H9 (cell line): ENCODE measurements around the genes FAR1 and CALCB.

- PRO-cap, result bidirectional peak, plus-strand start at chr11:12280455, minus-strand start at chr11:12280366
Observed at GRCh38 chr11:12279973-12281151, 97.0 kb upstream of the PARVA start.

DNA sequence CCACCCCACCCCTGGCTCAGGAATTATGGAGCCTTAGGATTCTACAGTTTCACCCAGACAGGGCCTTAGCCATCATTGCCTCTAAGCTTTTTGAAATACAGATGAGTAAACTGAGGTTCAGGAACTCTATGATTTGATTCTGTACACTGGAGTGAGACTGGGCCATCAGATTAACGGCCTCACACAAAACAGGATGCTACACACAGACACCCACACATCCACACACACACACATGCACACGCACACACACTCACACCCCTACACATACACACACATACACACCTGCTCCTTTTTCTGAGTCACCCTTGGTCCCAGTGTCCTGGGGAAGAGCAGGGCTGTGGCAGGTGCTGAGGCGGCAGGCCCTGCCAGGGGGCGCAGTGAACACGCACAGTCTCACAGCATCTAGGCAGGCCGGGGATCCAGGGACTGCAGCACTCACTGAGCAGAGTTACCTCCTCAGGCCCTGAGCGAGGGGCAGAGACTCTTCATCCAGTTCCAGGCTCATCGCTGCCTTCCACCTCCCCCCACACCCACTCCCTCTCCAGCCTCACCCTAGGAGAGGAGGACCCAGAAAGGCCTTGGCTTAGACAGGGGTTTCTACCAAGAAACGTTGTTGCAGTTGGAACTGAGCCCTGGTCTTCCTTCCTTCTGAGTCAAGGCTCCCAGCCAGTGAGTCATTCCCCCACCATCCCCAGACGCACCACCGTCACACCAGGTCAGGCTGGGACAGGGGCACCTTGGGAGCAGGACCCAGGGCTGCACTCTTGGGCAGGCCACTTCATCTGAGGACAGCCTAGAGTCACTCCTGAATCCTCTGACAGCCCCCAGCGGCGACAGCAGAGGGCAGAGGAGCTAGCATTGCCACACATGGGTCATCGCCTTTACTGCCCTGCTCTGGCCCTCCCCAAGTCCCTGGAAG lies 89.7 kb upstream of the PARVA start:
- PRO-cap, result no peak

DNA sequence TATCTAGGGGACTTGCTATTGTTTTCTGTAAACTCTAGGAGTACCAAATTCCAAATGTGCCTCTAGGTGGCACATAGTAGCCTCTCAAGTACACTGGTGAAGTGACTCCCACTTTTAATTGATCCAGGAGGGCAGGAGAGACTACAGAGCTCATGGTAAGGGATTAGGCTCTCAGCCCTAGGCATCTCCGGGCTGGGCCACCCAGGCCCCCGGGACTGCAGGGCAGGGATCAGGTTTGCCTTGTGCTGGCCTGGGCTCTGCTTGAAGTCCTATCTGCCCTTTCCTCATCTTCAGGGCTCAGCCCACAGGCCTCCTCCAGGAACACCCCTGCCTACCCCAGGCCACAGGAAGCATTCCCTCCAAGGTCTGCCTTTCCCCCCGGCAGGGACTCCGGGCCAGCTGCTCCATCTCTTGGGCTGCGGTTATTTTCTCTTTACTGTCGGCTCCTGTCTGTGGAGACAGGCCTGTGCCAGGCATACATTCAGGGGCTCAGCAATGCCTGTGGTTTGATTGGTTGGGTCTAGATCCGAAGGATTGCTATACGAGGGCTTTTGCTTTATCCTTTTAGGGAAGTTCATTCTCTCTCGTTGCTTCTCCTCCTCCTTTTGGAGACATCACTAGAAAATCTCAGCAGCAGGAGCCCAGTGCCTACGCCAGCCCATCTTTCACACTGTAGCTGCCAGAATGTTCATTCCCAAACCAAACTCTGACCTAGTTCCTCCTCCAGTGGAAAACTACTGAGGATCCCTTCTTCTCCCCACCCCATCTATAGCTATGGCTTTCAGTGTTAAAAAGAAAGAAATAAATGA lies 32.8 kb downstream of the PARVA start:
- PRO-cap, result no peak

GRCh38 chr11:12673662-12674212 lies 484 bp upstream of the TEAD1 start:
- PRO-cap, result bidirectional peak, plus-strand start at chr11:12674105, minus-strand start at chr11:12674066

GRCh38 chr11:12677197-12677773 lies 3.1 kb downstream of the TEAD1 start:
- PRO-cap, result no peak

DNA sequence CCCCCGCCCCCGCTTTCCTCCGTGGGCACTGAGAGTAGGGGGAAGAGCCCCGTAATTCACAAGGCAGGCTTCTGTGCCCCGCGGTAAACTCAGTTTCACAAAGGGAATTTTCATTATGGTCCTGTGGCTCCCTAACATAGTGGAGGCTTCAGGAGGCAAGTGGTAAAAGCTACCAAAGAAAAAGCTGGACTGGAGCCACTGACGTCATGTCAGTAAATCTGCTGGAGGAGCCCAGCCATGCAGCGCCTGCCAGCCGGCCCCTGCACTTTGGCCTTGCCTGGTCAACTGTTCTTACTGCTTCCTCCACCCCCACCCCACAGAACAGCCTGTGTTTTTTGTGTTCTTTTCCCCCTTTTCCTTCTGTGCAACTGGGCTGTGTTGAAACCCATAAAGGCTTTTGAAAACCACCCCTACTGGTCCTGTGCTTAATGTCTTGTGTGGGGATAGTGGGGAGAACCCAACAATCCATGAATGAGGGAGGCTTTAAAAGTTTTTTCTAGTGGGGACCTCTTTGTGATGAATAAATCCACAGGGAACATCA lies 18.4 kb downstream of the TEAD1 start:
- PRO-cap, result no peak

- PRO-cap, result no peak
Observed at GRCh38 chr11:12694201-12694733, 20.0 kb downstream of the TEAD1 start.

DNA sequence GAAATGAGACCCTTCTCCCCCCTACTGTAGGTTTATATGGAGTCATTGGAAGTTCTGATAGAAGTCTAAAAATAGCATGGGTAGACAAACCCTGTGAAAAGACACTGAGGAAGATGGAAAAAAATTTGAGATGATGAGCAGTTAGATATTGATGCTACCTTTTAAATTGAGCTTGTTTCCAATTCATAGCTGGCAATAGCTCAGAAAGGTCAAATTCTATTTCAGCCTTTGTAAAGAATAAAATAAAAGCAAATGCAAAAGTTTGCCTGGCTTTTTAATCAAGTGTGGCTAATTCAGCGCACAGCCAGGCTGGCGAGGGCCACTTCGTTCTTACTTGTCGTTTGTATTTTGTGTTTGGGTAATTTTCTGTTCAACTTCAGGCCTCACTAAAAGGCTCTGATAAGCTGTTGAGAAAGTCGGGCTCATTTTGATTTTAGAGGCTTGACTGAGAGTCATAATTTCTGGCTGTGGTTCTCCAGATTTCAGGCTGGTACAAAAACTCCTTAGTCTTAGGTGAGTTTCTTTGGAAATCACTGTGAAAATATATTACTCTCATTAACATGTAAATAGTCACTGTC lies 20.7 kb downstream of the TEAD1 start:
- PRO-cap, result no peak

DNA sequence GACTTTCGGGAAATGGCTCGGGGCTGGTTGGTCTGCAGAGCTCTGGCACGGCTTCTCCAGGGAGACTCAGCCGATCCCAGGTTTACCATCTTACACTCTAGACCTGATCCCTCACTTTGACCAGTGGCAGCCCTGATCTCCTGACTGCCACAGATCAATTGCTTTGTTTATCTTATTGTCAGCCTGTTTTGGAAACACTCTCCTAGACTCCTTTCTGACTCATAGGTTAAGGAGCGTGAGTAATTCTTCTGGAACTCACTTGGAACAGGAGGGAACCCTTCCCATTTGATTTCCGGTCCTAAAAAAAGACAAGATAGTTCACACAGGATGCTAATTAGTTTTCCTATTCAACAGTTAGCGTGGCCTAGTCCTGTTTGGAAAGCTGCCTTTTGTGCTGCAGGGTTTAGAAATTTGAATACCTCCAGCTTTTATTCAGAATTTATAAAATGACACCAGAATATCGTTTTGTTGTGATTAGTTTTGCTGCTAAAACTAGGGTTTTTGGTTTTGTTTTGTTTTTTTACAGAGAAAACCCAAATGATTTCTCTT lies 15.9 kb upstream of the BMAL1 start:
- PRO-cap, result unidirectional peak, minus-strand start at position 118 of the sequence

- PRO-cap, result no peak
Observed at GRCh38 chr11:13439902-13440968, 22.8 kb downstream of the BTBD10 start.

DNA sequence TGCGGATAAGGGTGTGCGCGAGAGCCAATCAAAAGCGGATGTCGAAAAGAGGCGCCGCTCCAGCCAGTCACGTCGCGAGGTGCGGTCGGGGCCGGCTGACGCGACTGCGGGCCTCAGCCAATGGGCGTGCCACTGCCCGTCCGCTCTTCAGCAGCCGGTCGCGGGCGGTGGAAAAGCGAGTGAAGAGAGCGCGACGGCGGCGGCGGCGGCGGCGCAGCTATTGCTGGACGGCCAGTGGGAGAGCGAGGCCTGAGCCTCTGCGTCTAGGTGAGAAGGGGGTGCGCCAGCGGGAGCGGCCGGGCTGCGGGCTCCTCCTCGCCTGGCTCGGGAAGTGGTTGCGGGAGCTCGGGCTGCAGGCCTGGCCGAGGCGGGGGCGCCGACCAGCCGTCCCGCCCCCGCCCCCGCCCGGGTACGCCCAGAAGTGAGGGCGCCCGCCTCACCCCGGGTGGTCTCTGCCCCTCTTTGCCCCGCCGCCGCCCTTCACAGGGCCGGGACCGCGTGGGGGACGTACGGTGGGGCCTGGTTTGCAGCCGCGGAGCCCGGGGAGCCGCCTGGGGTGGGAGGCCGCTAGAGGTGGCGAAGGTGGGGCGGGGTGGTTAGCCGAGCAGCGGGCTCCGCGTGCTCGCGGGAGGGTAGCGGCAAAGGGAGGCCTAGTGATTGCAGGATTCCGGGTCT lies at the start of gene FAR1:
TSS of gene FAR1 (plus strand) at position 129 of the 675 bp plus-strand sequence.
- PRO-cap, result bidirectional peak, plus-strand start at position 172 of the sequence, minus-strand start outside the sequence

- PRO-cap, result no peak
Observed at GRCh38 chr11:13993372-13993826, 30.9 kb downstream of the SPON1 start.

DNA sequence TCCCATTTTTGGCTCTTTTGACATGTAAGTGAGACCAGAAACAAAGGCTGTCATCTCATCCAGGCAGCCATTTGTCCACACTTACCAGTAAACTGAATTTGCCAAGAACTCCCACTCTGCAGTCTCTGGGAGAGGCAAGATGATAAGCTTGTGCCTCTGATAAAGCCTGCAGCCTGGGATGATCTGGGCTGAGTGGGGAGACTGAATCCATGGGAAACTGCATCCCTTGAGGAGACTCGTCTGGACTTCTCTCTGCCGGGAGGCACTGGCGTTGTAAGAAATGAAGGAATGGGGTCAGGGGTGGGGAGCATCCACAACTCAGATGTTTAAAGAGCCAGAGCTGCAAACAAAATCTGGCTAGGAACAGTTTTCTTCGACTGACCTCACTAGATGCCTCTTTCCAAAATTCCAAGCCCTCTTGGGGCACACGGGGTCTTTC lies 64.4 kb downstream of the SPON1 start:
- PRO-cap, result no peak

DNA sequence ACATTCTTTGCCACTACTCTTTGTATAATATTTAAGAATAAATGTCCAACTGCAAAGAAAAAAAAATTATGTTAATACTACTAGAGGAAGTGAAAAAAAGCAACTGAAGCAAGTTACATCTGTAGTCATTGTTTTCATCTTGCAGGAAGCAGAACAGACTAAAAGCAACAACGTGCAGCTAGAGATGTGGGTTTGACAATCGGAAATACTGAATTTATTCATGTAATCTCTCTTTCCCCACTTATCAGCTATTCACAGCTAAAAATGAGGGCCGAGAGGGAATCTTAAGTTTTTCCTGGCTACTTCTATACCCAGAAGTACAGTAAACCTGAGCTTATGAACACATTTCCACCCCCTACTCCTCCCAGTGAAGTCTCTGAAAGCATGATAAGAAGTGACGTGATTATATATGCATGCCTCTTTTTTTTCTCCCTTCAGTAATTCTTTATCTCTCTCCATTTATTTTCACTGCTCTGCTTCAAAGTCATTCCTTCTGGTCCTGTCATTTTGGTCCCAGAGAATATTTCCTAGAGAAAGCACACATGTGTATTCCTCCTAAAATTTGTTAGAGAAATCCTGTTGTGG lies 116.5 kb downstream of the SPON1 start:
- PRO-cap, result no peak

DNA sequence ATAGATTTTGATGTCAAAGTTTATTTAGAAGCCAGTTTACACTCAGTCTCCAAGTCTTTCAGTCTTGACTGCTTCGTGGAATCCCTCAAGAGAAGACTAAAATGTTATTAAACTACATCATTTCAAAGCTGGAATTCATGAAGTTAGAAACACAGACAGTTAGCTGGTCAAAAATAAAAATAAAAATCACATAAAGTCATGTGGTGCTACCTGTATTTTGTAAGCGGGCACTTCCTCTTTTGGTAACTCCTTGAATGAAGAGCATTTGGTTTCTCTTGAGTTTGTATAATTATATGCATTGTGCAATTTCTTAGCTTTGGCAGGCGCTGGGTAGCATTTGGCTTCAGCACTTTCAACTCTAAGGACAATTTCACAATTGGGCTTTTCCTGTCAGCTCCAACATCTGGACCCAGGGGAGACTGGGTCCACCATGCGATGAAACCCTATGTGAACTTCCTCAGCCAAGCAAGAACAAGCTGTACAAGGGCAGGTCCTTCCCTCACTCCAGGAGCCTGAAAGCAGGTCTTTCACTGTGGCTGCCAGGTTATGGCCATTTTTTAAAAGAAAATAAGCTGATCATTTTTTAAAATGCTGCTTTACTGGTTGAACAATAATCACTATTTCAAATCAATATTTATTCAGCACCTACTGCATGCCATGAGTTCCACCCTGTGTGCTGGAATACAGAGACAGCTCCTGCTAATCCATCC lies 169.1 kb downstream of the RRAS2 start:
- PRO-cap, result no peak

DNA sequence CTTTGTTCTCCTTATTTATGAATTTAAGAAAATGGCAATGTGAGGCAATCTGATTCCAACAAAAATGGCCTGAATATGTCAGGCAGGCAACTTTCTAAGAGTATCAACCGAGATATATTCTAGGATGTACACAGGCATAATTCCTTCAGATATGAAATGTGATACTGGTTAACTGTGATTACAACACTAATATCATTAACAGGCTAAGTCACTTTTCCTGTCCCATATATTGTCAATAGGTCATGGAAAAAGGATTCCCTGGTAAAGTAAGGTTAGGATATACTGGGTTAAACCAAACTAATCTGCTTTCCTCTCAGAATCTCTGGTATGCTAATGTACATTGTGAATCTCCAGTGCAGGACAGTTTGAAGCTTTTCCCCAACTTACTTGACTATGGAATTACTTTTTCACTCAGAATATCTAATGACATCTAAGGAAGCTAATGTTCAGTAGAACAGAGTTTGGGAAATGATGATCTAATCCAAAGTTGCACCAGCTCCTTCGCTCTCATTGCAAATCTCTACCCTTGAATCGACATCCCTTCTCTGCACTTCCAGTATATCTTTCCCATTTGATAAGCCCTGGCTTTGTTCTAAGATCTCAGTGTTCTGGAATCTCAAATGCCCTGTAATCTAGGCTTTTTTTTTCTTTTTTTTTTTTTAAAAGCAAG lies 43.9 kb downstream of the COPB1 start:
- PRO-cap, result no peak

DNA sequence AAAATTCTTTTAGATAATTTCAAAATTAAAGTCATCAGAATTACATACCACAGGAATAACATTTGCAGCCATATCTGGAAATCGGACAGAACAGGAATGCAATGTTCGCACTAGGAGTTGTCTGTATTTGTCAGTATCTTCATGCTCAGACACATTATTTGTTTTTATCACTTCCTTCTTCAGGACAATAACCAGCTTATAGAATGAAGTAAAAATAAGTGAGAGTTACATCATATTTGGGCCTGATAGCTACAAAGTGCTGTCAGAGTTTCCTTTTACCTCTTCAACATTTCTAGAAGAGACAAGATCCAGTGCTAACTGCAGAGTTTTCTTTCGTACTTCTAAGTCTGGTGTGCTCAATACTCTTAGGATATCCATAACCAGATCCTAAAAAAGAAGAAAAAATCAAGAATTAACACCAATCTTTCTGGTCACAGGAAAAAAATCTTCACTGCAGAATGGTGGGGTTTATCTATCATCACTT lies 18.9 kb downstream of the COPB1 start:
- PRO-cap, result no peak

DNA sequence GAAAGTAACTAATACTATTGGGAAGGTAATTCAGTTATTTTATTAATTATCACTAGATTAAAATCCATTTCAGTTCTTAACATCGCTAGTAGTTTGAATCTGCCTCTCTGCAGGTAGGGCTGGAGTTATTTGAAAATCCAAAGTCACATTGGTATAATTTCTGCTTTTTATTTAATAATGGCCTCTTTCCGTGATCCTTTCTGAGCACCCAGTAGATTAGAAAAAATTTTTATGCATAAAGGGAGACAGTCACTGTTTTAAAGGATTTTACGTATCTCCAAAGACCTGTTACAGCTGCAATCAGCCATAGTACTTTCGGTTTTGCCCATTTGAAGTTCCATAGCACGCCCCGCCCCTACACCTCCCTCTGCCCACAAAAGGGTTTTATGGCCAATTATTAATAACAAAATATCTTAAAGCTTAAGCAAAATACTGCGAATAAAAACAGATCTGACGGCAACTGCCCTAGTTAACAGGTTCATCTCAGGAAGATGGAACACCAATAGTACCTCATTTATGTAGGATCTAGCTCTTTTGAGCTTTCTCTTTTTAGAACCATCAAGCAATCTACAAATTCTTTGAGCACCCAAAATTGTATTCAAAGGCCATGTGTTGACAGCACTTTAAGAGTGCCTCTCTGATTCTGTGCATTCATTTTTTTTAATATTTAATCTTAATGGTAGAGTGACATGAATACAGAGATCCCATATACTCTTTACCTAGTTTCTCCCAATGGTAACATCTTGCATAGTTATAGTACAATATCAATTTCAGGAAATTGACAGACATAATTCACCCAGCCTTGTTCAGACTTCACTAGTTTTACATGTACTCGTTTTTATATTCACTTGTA lies 853 bp upstream of the COPB1 start:
- PRO-cap, result unidirectional peak, minus-strand start at position 302 of the sequence

DNA sequence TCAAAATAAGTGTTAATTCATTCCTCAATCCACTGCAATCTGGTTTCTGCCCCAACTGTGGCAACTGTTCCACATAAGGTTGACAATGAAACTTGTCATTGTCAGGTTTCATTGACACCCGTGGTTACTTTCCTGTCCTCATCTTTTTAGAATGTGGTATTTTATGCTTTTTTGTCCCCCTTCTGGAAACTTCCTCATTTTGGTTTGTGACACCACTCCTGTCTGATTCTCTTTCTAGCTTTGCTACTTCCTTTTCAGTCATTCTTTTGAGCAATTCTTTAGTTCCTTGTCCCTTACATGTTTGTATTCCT lies 7.5 kb upstream of the PDE3B start:
- PRO-cap, result no peak

GRCh38 chr11:15073118-15073693 lies at the start of gene CALCB:
TSS of gene CALCB (plus strand) at chr11:15073593.
- PRO-cap, result no peak